Parietal lobe (tissue), 2 donors: ENCODE measurements around a stretch of chr1.

- RAMPAGE, long total RNA, result no peak
These were observed 34.1 kb downstream of the KCTD3 start for GRCh38 chr1:215601243-215601579.

DNA sequence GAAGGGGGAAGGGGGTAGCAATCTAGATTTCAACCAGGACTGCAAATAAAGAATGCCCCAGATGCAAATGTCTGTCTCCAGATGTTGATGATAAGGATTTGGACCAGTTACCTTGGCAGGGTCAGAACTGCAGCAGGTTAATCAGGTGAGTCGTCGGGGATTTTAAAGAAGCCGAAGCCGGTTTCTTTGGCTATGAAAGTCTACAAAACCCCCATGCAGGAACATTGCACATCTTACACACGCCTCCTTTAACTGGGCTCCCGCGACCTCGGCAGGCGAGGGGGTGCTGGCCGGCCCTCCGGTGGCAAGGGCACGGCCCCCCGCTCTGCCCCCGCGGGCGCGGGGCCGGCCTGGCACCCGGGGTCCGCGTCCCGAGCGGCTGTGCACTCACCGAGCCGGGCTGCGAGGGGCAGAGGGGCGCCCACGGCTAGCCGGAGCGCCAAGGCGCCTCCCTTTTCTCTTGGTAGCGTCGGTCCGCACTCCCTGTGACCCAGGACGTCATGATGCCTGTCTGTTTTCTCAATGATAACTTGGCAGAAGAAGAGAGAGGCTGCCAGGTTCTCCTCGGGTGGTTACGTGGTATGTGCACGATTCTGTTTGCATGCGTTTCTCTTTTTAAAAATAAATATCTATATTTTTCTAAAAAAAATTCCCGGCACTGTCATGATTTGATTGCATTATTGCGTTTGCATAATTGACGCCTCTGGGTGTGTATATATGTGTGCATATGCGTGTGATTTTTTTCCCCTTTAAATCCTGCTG lies 366.3 kb upstream of the ESRRG start:
- RAMPAGE, long total RNA, result no peak

GRCh38 chr1:217090217-217090758 lies 367.1 kb upstream of the ESRRG start:
- RAMPAGE, long total RNA, result no peak

DNA sequence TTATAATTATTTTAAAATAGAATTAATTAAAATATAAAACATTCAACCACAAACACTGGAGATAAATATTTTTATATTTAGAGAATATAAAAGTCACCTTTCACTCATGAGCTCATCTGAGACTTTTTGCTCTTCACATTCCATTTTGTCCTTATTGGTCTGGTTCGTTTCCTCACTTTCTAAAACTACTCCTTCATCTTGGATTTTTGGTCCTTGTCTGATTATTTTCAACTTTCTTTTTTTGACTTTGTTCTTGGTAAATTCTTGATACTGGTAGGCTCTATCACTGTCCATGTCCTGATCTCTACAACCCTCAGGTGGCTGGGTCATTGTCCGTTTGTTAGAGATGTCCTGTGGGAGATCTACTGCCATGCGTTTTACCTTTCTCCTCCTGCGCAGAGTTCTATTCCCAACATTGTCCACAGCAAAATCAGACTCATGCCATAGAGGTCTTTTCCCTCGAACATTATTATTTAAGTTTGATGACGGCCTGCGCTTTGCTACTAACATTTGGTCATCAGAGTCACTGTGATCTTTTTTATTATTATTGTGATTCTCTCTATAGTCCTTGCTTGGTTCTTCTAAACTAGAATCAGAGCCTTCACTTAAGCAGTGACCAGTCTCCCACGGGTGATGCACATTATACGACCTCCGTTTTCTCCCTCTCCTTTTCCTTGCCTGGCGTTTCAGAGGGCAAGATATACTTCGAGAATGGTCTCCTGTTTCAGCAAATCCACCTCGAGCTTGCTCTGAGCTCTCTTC lies 11.0 kb downstream of the GPATCH2 start:
- RAMPAGE, long total RNA, result no peak

DNA sequence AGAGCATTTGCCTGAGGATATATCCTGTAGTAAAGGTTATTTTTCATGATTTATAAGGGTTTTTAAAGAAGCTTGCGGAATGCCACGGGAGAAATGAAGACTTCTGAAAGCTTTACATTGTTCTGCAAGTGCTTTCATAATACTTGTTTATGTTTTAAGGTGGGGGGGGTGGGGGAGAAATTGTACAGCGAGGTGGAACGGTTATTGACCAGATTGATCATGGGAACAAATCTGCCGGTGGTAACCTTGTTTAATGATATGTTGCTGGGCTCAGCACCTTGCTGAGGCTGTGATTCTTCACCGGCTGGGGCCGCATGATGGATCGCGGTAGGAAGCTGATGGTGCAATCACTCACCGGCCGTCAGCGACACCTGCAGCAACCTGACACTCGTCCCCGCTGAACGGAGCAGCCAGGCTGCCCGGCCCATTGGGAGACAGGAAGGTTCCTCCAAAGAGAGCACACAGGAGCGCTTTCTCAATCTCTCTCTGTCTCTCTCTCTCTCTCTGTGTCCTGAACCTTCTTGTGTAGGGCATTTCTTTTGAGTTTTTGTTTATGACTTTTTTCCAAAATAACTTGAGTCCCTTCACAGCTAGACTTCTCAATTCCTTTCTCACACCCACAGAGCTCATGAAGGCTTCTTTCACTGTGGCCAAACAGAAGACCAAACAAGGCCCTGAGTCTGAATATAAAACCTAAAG lies 128.5 kb upstream of the RRP15 start:
- RAMPAGE, long total RNA, result no peak

- RAMPAGE, long total RNA, result no peak
These were observed 120.9 kb upstream of the RRP15 start for GRCh38 chr1:218164079-218164744.

- RAMPAGE, long total RNA, result no peak
These were observed 3.5 kb downstream of the TGFB2 start for GRCh38 chr1:218348430-218349221.

GRCh38 chr1:218435661-218436263 lies 90.6 kb downstream of the TGFB2 start:
- RAMPAGE, long total RNA, result no peak

- RAMPAGE, long total RNA, result no peak
These were observed 118.3 kb downstream of the TGFB2 start for GRCh38 chr1:218463190-218464015.

DNA sequence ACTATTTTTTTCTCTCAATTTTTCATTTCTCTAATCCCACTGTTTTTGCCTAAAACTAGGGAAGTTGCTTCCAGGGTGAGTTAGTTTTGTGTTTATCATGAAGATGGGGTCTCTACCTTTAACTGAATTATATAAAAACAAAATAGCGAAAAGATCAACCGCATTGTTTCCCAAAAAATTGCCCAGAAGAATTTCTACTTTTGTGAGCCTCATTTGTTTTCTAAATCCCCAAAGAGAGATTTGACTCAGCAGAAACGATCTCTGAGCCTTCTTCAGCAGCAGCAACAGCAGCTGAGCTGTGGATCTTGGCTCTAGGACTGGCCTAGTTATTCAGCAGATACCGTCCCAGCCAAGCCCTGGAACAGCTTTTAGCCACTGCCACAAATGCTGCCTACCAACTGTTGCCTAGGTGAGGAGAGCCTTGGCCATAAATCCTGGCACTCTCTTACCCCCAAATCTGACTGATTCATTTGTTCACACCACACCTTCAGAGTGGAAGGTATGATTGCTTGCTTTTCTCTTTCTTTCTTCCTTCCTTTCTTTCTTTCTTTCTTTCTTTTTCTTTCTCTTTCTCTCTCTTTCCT lies 320.0 kb downstream of the TGFB2 start:
- RAMPAGE, long total RNA, result no peak

DNA sequence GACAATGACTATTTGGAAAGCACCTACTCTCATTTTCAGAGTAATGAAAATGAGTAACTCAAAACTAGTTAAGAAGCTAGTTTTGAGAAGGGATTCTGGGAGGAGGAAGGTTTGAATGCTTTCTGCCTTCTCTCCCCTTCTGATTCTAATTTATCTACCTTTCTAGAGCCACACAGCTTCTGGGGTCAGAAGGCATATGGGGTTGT lies 15.6 kb downstream of the LYPLAL1 start:
- RAMPAGE, long total RNA, result no peak

GRCh38 chr1:219883760-219884490 lies 44.4 kb downstream of the SLC30A10 start:
- RAMPAGE, long total RNA, result no peak

DNA sequence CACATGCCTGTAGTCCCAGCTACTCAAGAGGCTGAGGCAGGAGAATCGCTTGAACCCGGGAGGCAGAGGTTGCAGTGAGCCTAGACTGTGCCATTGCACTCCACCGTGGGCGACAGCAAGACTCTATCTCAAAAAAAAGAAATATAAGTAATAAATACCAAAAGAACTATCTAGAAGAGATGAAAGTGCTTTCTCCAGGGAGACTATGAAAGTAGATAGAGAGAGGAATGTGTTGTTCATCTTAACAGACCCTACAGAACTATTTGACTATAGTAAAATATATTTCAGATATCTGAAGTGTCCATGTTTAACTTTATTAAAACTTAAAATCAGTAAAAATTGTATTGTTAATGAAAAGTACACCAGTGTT lies 29.2 kb downstream of the EPRS1 start:
- RAMPAGE, long total RNA, result no peak

GRCh38 chr1:220137037-220137336 lies 43.1 kb downstream of the IARS2 start:
- RAMPAGE, long total RNA, result no peak

- RAMPAGE, long total RNA, result no peak
These were observed 43.5 kb downstream of the IARS2 start for GRCh38 chr1:220137337-220137955.

GRCh38 chr1:220230863-220231980 lies 41.0 kb downstream of the RAB3GAP2 start:
- RAMPAGE, long total RNA, result no peak

DNA sequence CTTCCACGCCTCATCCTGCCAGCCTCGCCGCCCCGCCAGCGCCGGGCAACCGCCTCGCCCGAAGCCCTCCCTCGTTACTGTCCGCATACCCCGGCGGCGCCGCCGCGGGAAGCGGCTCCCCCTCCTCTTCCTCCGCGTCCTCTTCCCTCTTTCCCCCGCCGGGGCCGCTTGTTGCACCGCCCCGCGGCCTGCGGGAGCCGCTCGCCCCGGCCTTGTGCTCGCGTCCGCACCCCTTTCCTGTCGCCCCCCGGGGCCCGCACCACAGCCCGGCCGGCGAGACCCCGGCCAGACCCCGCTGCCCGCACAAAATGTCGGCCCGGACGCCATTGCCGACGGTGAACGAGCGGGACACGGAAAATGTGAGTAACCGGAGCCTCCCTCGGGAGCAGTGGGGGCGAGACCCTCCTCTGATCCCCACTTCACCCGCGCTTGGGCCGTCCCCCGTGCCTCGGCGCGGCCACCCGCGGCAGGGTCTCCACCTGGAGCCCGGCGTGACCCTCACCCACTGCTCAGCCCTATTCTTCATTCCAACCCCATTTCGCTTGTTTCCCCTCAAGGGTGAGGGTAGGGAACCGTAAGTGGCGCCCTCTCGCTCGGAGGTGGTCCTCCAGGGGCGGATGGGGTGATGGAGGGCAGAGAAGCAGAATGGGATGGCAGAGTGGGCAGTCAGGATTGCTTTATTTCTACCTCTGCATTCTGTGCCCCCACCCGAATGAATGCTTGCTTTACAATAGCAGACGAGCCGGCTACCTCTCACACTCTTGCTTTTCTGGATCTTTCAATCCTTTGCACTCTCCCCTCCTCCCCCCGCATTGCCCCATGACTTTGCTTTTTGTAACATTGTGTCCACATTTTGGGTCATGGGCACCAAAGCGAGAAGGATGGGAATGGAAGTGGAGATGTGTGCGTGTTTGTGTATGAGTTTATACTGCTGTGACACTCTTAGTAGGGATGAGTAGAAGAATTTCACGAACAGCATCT lies 869 bp downstream of the MARK1 start:
- RAMPAGE, long total RNA, result no peak

DNA sequence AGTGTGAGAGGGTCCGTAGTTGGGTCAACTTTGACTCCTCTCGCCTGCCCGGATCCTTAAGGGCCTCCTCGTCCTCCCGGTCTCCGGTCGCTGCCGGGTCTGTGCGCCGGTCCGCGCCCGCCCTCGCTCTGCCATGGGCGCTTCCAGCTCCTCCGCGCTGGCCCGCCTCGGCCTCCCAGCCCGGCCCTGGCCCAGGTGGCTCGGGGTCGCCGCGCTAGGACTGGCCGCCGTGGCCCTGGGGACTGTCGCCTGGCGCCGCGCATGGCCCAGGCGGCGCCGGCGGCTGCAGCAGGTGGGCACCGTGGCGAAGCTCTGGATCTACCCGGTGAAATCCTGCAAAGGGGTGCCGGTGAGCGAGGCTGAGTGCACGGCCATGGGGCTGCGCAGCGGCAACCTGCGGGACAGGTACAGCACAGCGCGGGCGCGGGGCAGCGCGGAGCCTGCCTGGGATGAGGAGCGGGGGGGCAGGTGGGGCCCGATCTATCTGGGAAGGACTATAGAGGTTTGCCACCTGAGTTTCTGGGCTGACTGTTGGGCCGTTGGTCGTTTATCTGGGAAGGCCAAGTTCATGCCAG lies 364 bp downstream of the MTARC2 start:
- RAMPAGE, long total RNA, result no peak

DNA sequence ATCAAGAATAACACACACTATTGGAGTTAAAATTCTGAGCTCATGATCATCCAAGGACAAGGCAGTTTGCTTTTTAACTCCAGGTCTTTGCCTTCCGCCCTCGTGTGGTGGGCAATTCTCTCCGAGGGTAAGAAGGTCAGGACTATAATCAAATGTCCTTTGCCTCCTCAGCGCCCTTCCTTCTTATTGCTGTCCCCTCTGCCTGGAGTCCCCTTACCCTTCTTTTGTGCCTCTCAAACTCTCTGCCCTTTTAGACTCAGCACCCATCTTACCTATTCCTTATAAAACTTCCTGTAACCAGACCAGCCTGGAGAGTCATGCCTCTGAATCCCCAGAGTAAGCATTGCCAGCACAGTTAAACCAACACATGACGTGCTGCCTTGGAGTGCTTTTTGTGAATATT lies 17.2 kb downstream of the MTARC1 start:
- RAMPAGE, long total RNA, result no peak

DNA sequence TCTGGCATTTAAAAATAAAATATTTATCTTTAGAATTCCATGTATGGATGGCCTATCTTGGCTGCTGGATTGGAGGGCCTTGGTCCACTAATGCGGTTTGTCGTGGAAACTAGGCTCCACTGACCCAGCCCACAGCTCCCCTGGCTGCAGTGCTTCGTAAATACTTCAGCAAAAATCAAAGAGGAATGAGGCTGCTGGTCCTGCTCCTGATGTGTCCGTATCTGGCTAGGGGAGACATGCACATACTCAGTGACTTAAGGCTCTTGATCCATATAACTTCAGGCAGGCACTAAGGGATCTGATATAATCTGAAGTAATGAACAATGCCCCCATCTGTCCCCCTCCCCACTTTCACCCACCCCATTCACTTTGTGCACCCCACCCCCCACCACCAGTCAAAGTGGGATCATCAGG lies 17.7 kb downstream of the MTARC1 start:
- RAMPAGE, long total RNA, result no peak